Daoy (cell line): ENCODE measurements around a stretch of chr3.

DNA sequence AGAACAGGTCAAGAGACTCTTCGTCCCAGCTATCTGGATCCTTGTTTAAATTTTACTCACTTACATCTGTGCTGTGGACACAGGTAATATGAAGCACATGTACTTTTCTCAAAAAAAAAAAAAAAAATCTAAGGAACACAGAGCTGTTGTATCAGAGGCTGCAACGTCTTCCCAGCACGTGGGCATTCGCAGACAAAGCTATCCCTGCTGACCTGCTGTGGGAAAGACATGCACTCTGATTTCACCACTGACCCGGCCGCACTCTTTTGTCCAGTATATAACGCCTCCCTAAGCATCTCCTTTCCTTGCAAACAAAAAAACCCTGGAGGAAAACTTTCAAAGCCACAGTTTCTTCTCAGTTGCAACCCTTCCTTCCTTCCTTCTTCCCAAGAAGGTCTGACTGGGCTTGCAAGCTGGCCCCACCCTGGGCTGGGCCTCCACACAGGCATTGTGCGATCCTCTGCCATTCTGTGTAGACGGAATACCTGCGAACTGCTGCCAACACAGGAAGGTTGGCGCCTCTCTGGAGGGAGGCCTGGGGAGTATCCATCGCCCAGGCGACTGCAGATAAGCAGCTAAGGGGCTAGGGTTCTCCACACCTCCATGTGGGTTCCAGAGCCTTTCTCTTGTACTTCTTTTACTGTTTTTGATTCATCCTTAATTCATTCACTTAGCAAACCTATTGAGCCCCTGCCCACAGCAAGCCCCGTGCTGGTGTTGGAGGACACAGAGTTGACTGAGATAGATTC lies 50.8 kb downstream of the SLC12A8 start:
- RAMPAGE, long total RNA: no peak

DNA sequence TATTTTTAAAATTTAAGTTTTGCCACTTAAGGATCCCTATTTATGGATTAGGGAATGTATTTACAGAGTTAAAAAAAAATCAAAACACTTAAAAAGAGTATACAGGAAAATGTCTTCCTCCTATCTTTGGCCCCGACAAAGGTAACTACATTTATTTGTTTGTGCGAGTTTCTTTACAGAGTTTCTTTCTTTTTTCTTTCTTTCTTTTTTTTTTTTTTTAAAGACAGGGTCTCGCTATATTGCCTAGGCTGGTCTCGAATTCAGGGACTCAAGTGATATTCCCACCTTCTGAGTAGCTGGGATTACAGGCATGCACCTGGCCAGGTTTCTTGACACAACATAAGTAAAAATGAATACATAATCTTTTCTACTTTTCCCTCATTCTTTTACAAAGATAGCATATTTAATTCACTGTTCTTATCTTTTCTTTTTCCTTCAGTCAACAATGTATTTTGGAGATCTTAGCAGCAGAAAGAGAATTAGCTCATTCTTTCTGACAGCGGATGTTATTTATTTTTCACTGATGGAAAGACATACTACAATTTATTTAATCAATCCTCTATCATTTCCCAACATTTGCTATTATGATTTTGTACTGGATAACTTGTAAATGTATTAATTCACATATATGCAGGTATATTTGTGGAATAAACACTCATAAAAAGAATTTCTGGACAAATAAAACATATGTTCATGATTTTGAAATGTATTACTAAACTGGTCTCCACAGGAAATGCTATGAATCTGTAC lies 28.7 kb upstream of the SLC12A8 start:
- RAMPAGE, long total RNA: no peak

DNA sequence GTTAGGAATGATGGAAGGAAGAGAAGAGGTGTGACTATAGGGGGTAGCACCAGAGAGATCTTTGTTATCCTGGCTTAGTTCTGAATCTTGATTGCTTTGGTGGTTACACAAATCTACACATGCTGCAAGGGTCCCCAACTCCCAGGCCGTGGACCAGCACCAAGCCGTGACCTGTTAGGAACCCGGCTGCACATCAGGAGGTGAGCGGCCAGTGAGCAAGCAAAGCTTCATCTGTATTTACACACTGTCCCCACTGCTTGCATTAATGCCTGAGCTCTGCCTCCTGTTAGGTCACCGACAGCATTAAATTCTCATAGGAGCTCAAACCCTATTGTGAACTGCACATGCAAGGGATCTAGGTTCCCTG lies 71.9 kb downstream of the ZNF148 start:
- RAMPAGE, long total RNA: no peak

DNA sequence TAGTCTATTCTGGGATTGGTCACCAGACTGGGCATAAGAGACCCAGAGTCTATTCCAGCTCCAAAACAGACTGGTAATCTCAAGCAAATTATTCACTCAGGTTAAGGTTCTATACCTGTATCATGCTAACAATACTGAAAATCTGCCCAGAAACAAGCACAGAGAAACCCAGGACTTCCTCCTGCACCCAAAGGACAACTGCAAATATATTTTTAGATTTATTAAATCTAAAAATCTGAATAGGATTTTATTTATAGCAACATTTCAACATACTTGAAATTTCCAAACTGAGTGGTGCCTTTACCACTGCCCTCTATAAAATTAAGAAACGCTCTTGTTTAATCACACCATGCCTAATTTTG lies 18.9 kb downstream of the ZNF148 start:
- RAMPAGE, long total RNA: no peak

DNA sequence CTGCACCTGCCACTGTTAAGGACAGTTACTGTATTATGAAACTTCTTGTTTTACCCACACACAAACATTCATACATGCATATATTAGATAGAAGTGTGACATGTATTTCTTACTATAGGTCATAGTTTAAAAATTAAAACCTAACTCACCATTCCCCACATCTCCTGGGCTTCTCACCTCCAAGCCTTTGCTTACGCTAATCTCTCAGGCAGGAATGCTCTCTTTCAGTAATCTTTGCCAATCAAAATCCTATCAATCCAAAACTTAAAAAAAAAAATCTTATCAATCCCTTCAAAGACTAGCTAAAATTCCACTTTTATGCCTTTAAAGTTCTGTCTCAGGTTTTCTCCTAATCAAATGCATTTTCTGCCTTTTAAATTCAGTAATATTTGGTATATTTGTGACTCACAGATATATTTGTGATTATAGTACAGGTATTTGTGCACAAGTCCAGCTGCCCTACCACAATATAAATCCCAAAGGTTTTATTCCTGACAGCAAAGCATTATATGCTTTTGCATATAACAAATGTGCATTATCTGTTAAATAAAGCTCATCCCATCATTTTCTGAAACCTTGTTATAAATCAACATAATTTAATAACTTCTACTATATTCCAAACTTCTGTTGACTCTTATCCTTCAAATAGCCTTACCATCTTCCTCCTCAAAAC lies 8.4 kb downstream of the ZNF148 start:
- RAMPAGE, long total RNA: no peak

- RAMPAGE, long total RNA: no peak
Observed at GRCh38 chr3:125822207-125822806, 146.7 kb upstream of the ROPN1B start.

DNA sequence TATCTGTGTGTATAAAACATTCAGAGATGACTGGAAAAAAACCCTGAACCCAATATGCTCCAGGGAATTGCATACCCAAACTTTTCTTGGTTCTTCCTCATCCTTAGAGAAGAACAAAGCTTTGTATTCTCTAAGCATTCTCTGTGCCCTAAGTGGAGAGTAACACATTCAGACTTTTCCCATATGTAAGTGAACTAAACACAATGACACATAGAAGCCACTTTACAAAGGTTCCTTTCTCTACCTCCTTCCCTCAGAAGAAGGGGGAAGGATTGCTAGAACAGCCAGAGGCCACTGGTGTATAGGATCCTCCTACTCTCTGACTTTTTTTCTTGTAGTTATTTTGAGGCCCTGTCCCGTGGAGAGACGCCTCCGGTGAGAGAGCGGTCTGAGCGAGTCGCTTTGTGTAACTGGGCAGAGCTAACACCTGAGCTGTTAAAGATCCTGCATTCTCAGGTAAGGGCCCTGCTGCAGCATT lies 6.3 kb downstream of the ROPN1B start:
- RAMPAGE, long total RNA: no peak

GRCh38 chr3:126101452-126101998 lies 17.6 kb upstream of the SLC41A3 start:
- RAMPAGE, long total RNA: no peak

DNA sequence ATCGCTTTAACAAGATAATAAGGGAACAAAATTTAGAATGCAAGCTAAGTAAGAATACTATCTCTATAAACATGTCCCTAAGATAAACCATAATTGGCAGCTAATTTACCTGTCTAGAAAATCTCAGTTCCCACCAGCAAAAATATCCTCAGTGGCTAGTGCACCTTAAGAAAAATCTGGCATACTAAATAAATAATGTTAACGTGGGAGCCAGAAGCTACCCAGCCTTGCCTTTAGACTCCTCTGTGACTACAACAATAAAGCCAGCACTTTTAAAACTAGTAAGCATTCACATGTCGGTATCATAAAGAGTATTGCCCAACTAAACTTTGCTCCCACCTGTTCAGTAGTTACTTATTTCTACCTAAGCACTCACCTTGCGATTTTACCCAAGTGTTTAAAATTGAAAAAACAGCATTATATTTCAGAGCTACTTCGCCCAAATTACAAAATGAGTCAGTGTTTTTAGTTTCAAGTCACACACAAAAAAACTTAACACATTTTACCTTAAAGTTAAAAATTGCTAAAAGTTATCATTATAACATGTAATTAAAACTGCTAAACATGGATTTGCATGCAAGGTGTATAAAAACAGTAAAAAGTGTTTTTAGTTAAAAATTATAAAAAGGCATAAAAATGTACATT lies 12.8 kb downstream of the ALDH1L1 start:
- RAMPAGE, long total RNA: no peak

DNA sequence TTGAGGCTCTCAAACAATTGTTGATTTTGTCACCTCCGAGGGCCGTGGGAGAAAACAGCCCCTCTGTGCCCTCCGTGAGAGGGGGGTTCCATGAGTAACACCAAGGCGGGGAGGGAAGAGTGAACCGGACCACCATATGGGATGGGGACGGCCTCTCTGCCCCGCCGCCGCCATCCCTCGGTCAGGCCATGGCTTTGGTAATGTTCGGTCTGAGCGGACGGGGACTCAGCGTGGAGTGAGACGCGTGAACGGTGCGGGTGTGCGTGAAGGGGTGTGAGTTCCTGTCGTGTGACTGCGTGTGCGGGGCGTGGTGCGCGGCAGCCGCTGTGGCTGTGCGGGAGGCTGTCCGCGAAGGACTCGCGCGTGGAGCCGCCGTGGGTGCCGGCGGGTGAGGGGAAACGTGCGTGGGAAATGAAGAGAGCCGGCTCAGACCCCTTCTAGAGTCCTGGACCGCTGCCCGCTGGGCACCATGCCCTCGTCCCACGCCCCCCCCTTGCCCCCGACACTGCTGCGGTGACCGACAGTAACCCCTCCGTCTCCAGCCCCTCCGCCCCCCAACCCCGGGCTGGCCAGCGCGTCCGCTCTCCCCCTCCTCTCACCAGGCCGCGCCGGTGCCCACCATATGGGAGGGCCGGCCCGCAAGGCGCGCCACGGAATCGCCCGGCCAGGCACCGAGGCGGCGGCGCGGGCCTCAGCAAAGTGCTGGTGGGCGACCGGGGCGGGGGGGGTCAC lies 729 bp downstream of the KLF15 start:
- RAMPAGE, long total RNA: no peak

- RAMPAGE, long total RNA: no peak
Observed at GRCh38 chr3:126442706-126443646, 32.7 kb downstream of the ZXDC start.

DNA sequence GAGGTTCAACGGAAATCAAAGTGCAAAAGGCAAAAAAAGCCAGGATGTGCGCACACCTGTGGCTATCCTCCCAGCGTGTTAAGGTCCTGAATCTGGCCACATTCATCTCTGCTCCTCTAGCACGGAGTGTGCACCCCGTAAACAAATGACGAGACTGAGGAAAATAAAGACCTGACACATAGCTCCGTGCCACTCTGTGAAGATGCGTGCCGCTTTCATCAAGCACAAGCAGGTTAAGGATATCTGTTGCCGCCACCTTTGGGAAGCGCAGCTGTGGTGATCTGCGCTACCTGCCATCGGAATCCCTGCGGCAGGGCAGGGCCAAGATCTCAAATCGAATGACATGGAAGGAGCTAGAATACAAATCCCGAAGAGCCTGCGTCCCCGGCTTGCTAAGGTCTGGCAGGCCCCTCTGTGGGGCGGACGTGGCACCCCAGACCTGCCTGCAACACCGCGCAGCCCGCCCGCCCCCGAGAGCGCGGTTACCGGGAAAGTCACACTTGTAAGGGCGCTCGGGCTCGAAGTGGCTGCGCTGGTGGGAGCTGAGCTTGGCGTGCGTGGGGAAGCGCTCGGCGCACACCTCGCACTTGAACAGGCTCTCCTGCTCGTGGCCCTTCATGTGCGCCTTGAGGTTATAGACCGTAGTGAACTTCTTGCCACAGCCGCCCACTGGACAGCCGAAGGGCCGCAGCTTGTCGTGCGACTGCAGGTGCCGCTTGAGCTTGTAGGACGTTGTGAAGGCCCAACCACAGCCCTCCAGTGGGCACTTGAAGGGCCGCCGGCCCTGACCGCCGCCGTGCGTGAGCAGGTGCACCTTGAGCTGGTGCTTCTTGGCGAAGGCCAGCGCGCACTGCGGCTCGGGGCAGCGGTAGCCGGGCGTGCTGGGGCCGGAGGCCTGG lies 969 bp downstream of the ZXDC start:
- RAMPAGE, long total RNA: no peak

GRCh38 chr3:126730936-126731479 lies 27.0 kb downstream of the CHCHD6 start:
- RAMPAGE, long total RNA: no peak

GRCh38 chr3:126983692-126984525 lies 994 bp downstream of the PLXNA1 start:
- RAMPAGE, long total RNA: no peak

DNA sequence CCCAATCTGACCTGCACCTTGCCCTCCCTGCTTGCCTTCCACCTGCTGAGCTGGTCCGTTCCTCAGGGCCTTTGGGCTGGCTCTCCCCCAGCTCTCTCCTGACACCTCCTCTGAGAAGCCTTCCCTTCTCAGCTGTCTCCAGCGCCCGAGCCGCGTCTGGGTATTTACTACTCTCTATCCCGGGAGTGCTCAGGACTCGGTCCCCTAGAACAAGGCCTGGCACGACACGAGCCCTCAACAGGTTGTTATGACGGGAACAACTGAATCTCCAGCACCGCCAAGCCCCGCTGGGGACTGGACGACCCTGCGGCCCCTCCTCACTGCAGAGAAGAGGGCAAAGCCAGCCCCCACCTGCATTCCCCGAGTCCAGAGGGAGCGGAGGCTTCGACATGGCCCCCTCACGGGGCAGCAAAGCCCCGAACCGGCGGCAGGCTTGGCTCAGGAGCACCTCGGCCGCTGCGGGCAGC lies 916 bp downstream of the TPRA1 start:
- RAMPAGE, long total RNA: no peak

DNA sequence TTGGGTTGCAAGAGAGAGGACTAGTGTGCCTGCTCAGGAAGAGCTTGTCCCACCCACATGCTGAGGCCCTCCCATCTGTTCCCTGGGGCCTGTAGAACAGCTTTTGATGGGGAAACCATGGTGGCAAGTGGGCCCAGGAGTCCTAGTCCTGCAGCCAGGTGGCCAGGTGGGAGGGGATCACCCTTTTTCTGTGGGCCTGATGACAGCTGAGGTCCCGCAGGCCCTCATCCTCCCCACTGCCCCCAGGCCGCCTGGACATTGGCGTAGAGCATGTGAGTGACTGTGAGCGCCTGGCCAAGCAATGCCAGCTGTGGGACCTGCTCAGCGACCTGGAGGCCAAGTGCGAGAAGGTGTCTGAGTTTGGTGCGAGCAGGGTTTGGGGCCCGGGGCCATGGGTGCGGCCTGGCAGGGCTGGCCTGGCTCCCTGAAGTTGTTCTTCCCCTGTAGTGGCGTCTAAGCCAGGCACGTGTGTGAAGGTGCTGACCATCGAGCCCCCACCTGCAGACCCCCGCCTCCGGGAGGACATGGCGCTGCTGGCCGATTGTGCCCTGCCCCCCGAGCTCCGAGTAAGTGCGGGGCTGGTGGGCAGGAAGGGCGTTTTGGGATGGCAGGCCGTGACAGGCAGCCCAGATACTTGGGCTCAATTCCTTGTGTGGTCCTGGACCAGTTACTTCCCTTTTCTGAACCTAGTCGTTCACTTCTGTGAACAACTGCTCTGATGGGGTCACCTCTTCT lies 4.1 kb downstream of the ABTB1 start:
- RAMPAGE, long total RNA: no peak

- RAMPAGE, long total RNA: no peak
Observed at GRCh38 chr3:127689260-127690028, 16.7 kb downstream of the ABTB1 start.

- RAMPAGE, long total RNA: no peak
Observed at GRCh38 chr3:127726925-127727313, 54.2 kb downstream of the ABTB1 start.

DNA sequence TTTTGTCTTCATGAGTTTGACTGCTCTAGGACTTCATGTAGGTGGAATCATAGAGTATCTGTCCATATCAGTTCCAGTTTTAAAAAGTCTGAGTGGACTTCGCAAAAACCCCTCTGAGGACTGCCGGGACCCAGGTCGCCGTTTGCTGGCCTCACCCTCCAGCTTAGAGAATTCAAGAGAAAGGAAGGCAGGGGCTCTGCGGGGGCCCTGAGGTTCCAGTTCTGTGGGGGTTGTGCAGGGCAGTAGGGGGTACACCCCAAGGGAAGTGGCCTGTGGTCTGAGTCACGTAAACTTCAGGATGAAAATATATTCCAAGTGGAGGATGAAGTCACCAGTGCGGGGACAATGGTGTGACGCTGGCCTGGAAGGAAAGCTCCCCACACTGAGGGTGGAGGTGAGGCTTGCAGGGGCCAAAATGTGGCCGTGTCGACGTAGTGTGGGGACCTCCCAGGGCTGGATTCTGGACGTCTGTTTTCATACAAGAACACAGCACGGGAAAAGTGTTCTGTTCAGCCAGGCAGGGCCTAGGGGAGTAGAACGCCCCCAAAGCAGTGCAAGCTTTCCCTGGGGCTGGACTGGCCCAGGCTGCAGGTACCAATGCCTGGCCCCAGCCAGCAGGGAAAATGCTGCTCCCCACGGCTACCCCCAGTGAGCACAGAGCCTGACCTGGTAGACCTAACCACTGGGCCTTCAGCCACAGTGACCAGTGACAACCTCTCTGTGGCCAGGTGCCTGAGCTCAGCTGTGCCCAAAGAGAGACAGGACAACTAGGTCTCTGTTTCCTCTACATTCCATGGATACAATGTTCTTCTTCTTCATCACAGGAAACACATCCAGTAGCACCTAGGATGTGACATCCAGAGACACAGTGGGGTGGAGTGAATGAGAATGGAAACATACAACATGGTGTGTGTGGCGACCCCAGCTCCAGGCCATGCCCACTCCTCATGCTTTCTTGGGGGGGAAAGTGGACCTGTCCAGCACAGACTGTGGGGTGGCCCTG lies 67.9 kb downstream of the ABTB1 start:
- RAMPAGE, long total RNA: no peak

DNA sequence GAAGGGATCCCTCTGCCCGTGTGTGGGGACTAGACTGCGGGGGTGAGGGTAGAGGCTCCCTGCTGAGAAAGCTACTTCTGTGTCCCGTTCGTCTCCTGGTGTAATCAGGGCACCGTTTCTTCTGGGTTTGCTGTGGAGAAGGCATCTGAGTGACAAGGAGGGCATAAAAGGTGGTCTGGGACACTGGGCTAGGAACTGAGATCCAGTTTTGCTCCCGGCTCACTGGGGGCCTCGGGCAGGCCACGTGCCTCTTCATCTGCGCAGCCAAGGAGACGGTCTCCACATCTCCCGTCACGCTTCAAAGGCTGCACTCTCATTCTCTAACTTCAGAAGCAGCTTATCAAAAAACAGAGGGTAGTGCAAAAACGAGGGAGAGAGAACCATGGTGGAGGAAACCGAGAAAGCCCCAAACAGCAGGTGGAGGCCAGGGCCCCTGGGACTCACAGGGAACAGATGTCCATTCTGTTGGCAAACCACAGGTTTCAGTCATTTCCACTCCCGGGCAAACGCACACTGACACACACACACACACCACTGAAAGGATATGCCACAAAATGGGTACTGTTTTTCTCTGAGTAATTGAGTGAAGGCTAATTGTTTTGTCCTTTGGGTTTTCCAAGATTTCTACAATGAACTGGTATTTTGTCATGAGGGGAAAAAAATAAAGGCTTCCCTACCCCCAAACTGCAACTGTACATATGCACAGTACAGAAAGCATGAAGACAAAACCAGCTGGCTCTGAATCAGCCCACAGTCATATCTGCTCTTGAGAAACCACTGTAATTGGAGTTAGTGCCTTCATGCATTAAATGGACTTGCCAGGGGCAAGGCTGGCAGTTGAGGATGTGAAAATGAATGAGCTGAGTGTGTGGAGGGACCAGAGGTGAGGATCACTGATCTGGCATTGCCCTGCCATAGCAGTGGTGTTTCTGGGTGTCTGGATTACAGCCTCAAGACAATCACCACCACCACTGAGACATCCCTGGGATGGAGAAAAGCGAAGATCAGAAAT lies 71.9 kb downstream of the MGLL start:
- RAMPAGE, long total RNA: no peak